Fibroblast of villous mesenchyme (primary cell): ENCODE data around the gene CADPS.

DNA sequence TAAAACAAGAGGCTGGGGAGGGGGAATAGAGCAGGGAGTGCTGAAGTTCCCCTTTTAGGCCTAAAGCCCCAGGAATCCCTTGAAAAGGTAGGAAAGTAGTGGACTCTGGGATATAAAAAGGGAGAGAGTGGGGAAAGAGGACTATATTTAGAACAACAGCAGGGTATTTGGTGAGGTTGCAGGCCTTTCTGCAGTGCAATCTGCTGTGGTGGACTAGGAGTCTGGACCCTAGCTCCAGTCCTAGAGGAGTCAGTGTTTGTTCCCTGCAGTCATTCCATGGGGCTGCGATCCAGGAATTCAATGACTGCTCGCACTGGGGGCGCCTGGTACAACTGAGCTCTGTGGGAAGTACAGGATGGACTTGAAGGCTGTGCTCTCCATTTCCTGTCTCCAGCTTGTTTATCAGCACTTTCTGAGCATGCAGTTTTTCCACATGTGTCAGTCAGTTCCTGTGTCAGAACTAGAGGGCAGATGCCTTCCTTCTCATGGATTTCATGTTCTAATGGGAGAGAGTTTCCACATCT, 46.8 kb downstream of the PDHB start:
- CAGE, long polyA plus RNA, result no peak

- CAGE, long polyA plus RNA, result no peak
Measured at GRCh38 chr3:58388478-58389079, 45.1 kb downstream of the PDHB start.

DNA sequence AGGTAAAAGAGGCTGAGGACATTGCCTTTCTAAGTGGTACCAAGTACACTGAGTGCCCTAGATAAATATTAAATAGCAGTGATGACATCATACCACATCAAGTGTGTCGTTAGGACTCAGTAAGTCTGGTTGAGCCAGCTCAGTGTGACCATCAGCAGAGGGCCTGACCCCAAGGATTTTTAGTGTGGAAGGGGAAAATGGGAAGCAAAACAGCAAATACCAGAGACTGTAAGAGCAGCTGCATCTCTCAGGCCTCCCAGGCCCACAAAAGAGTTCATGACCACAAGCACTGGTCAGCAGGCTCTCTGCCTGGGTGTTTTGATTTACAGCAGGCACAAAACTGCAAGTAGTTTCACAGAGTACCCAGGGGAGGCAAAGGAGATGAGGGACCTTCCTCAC, 557.2 kb upstream of the CFAP20DC start:
- CAGE, long polyA plus RNA, result no peak

- CAGE, long polyA plus RNA, result no peak
Measured at GRCh38 chr3:59654022-59654387, 604.2 kb upstream of the CFAP20DC start.

GRCh38 chr3:60257381-60257817, 993.9 kb downstream of the FHIT start:
- CAGE, long polyA plus RNA, result no peak

- CAGE, long polyA plus RNA, result no peak
Measured at GRCh38 chr3:60470079-60470871, 781.0 kb downstream of the FHIT start.

GRCh38 chr3:62243527-62244005, 75.3 kb upstream of the C3orf14 start:
- CAGE, long polyA plus RNA, result no peak

DNA sequence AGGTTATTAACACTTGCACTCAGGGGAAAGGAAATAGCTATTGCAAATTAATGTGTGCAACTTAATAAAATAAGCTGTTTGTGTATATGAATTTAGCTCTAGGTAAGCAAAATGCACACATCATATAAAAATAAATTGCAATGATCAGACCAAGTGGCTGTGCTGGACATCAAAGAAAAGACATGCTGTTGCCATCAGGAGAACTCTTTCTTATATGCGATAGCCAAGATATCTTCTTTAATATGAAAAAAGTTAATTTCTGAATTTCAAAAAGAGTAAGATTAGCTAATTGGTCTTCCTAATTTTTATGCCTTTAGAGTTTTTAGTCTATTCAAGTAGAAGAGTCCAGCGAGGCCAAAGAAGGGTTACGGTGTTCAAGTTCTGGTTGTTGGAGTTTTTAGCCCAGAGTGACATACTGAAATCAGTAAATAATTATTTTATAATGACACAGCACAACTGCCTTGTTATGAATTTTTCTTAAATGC, 22.8 kb upstream of the C3orf14 start:
- CAGE, long polyA plus RNA, result no peak

DNA sequence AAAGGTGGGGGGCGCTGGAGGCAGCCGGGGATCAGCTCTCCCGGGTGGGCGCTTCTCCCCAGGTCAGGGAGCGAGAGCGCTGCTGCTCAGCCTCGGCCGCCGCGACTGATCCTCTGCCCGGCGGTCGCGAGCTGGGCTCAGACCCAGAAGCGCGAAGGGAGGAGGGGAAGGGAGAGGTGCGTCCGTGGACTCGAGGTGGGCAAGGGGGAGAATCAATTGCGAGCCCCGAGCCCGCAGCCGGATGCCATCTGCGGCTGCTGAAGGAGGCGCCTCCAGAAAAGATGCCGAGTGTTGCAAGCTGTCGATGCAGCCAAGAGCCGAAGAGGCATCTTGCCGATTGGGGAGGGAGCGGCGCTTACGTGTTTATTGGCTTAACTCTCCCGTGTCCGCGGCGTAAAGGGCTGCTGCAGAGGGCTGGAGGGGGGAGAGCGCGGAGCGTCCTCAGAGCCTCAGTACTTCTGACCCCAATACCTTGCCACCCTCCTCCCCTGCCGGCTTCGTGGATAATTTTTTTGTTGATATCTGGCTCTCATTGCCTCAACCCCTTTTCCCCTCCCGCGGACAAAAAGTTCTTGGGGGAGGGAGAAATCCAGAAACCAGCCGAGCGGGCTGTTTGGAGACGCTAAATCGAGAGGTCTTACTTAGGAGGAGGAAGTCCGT, at the start of gene CADPS:
Gene CADPS, minus strand, starts transcription at position 339 of the 660 bp plus-strand sequence.
- CAGE, long polyA plus RNA, result no peak

DNA sequence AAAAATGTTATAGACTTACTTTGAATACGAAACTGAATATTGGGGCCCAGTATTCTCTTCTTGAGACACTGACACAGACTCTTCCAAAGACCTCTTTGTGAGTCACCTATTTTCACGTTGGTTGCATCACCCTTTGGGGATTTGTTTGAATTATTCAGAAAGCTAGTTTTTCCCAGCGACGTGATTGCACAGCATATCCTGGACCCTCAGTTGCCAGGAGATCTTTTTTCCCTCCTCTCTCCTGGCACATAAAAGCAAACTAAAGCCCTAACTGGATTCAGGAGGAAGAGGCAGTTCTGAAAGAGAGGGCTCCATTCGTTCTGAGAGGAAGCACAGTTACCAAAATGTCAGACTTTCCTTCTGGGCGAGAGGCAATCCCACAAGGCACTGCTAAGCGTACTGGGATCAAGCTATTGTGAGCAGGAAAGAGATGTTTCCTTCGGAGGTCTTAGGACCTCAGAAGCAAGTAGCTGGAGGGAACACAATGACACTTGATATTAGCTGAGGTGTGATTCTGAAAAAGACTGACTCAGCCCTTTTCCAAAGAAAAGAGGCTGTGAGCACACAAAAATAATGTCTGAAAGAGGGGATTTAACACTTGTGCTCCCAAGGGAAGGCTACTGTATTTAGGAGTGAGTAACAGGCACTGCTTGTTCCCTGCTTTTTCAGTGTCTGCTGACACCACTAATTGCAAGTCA, 65.8 kb upstream of the CADPS start:
- CAGE, long polyA plus RNA, result no peak

- CAGE, long polyA plus RNA, result no peak
Measured at GRCh38 chr3:63203446-63203653, 74.8 kb upstream of the SYNPR start.

DNA sequence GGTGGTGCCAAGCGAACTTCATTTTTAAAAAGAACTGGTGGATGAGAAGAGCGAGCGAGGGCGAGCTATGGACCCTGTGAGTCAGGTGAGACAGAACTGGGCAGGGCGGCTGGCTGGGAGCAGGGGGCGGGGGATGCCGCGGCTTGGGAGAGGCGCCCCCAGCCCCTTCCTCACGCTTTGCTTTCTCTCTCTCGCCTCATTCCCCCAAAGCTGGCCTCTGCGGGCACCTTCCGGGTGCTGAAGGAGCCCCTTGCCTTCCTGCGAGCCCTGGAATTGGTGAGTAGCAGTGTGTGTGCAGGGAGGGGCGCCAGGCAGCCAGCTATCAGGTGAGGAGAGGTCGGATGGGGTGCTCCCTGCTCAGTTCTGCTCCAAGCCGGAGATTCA, 351 bp downstream of the SYNPR start:
- CAGE, long polyA plus RNA, result no peak

- CAGE, long polyA plus RNA, result no peak
Measured at GRCh38 chr3:63644884-63645405, 7.5 kb upstream of the SNTN start.

DNA sequence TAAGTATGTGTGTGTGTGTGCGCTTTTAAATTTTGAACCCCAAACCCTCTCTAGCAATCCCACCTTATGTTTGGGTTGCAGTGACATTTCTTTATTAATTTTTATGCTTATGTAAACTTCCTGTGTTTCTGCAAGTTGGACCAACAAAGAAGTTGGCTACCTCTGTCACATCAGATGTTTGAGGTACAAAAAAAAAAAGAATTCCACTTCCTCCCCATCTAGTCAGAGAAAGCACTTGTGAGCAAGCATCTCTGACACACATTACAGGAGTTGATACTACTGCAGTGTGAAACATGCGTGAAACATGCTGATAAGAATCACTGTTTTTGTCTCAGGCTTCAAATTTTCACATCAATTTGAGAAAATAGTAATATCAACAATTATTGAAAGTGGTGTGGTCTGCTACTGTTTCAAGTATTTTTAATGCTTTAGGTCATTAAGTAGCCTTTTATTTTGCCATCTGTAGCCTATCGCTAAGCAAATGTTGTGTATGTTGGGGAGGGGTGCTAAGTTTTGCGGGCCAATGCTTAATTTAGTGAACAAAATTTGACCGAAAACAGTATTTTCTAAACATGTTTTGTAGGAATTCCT, 47.3 kb downstream of the ATXN7 start:
- CAGE, long polyA plus RNA, result no peak

- CAGE, long polyA plus RNA, result no peak
Measured at GRCh38 chr3:63980996-63981482, 42.3 kb downstream of the PSMD6 start.

GRCh38 chr3:64019228-64019582, 4.1 kb downstream of the PSMD6 start:
- CAGE, long polyA plus RNA, result no peak

DNA sequence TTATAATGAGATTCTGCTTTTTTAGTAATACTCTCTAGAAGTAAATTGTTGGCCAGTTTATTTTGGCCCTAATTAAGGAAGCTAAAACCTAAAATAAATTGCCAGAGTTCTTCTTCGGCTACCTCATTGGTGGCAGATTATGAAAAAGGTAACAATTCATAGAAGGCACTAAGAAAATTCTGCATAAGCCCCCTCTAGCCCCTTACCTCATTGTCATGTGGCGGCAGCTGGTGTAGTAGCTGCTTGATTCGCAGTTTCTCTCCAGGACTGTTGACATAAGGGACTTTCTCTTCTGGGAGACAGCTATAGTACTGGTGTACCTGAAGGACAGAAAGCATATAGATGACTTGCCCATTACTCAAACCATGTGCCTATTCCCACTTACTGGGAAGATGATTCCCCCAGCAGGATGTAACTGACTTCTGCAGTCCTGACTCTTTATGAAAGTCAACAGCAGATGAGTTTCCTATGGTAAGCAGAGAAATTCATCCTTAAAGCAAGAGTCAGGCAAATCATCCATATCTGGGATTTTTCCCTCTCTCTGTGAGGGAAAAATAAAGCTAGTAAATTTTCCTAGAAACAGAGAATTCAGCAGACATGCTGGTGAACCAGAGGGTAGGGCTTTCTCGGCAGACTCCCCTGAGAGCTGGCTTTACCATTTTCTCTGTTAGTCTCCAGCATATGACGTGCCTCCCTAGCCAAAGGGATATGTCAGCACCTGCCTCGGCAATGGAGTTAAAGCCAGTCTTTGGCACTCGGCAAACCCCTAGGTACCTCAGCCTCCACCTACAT, 62.3 kb downstream of the PRICKLE2 start:
- CAGE, long polyA plus RNA, result no peak

GRCh38 chr3:64229978-64230411, 4.7 kb upstream of the PRICKLE2 start:
- CAGE, long polyA plus RNA, result no peak

DNA sequence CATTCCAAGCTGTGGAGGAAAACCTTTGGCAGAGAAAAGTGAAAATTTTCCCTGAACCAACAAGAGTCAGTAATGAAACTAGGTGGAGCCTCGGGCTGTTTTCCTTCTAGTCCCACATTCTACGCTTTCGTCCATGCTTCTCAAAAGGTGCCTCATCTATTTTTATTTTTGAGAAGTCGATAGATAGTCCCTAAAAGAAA, 161.4 kb upstream of the PRICKLE2 start:
- CAGE, long polyA plus RNA, result no peak

DNA sequence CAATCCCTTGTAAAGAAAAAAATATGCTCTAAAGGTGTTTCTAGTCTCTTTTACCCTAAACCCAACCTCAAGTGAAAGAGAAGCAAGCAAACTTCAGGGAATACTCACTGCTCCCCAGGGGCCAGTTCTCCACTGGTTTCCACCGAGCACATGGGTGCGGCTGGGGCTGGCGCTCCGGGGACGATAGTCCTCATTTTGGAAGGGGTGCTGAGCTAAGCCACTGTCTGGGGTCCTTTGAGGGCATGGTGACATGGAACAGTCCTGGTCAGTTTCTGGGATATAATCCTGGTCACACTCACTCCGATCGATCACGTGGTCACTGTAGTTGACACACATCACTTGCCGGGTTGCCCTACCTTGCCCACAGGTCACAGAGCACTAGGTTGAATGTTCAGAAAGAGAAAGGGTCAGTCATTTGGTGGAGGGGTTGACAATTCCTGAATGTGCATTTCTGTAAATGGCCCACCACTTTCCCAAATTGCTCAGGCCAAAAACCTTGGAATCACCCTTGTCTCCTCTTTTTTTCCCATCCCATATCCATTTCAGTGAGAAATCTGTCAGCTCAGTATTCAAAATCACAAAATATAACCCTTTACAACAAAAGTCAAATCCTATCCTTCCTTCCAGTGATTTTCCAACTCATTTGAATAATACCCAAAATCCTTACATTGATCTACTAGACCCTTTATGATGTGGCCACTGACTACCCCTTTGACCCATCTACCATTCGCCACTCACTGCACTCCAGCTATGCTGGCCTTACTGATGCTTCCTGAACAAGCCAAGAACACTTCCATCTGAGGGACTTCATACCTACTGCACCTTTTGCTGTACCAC, 85.7 kb downstream of the ADAMTS9 start:
- CAGE, long polyA plus RNA, result no peak